Left ventricle myocardium (tissue), 1 donor: ENCODE measurements around a stretch of chr16.

DNA sequence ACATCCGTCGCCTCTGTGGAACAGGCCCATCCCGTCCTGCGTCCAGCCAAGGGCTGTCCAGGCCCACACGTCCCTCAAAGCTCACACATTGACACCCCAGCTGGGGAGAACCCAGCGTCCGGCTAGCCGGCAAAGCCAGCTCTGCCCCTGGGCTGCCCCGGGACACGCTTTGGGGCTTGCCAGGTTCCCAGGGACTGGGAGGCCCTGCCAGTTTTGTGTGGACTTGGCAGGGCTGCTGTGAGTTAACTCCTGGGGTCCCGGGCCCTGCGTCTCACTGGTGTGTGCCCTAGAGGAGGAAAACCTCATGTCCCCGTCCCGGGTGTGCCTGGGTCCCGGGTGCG, 6.3 kb downstream of the SOX8 start:
- PRO-cap: no peak

DNA sequence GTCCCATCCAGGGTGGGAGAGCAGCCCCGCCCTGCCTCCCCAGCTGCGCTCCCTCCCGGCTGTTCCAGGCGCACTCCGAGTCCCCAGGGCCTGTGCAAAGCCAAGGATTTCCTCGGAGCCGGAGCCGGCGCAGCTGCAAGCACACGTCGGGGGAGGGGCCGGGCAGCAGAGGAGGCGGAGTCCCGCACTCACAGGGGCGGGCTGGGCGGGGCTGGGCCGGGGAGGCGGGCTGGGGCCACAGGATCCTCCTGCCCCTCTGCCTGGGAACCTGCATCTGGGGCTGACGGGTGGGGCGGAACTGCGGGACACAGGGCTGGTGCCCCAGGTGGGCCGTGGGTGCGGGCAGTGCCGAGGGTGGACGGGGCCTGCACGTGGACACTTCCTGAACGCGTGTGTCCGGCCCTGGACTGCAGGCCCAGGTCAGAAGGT, 24.1 kb upstream of the SSTR5 start:
- PRO-cap: no peak

DNA sequence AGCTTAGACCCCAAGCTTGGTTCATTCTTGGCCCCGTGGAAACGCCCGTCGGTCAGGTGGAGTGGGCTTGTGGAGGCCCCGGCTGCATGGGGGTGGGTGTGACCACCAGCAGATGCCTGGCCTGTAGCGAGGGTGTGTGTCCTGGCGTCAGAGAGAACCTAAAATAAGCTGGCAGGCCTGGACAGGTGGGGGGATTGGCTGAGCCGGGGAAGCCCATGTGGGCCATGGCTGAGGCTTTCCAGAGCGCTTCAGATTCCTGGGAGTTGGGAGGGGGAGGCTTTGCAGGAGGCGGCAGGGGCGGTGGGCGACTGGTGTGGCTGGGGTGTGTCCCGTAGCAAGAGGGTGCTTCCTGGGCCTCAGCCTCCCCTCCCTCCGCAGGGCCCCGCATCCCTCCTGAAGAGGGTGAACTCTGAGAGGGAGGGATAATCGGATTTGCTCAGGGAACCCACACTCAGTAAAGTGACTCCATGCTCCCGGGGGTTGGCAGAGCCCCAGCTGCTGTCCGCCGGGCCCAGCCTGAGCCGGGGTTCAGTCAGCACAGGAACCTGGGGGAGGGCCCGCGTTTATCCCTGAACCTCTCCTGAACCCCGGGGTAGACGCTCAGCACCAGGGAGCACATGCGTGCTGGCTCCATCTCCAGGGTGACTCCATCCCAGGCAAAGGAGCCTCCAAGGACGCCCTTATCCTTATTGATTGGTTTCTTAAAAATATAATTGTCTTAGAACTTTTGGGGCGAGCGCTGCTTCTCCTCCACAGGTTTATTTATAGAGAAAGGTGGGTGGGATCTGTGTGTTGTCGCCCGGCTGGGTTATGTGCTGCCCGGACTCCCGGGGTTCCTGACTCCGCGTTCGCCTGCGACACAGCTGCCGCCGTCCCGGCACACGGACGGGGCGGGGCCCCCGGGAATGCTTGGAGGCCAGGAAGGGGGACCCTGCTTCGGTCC, 3.6 kb downstream of the CACNA1H start:
- PRO-cap: no peak

DNA sequence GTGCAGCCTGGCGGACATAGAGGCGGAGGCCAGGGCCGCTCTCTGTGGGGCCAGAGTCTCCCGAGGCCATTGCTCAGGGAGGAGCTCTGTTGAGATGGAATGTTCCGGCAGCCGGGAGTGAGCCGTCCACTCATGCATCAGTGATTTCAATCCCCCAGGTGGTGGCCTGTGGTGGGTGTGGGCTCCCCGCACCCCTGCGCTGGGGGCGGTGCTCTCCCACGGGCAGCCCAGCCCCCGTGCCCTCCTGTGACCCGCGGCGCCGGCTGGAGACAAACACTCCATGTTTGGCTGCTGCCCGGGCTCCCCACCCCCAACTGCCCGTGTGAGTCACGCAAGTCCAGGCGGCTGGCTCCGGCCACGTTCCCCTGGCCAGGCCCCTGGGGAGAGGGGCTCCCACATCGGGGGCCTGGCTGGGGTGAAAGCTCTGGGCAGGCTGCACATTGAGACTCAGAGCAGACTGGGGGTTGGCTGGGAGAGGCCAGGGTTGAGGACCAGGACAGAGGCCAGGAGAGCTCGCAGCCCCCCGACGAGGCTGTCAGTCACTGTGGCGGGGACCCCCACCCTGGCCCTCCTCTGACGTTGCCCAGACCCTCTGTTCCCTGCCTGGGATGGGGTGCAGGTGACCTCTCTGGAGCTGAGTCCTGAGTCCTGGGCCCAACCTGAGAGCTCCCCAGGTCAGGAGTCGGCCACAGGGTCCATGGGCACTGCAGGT, 29.5 kb downstream of the CACNA1H start:
- PRO-cap: unidirectional peak, plus-strand start at position 455 of the sequence

GRCh38 chr16:1223282-1223948, 1.7 kb downstream of the TPSG1 start:
- PRO-cap: no peak

DNA sequence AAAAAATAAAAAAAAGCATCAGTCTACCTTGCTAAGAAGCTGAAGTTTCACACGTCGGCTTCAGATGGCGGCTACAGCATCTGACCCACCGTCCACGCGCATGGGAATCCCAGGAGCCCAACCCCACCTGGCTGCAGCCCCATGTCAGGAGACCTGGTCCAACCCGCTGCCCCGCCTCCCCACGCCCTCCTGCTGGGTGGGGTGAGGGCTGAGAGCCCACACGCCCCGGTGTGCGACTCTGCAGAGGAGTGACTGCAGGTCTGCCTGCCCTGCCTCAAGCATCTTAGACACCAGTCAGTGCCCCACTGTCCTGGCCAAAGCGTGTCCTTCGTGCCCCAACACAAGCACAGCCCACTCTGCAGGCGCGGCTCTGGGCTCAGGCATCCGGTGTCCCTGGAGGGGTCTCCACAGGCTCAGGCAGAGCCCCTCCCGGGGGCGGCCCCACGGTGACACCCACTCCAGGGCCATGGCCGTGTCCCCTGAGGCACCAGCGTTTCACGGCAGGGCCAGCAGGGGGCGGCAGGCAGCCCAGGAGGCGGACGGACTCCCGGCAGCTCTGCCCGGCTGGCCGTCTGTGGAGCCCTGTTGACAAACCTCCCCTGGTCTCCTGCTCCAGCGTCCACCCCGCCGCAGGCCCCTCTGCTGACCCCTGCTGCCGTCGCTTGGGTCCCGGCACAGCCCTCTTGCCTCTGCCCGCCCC, 8.7 kb upstream of the UBE2I start:
- PRO-cap: no peak

- PRO-cap: unidirectional peak, plus-strand start at chr16:1343375
Observed at GRCh38 chr16:1343174-1343601, 8.5 kb downstream of the TSR3 start.

DNA sequence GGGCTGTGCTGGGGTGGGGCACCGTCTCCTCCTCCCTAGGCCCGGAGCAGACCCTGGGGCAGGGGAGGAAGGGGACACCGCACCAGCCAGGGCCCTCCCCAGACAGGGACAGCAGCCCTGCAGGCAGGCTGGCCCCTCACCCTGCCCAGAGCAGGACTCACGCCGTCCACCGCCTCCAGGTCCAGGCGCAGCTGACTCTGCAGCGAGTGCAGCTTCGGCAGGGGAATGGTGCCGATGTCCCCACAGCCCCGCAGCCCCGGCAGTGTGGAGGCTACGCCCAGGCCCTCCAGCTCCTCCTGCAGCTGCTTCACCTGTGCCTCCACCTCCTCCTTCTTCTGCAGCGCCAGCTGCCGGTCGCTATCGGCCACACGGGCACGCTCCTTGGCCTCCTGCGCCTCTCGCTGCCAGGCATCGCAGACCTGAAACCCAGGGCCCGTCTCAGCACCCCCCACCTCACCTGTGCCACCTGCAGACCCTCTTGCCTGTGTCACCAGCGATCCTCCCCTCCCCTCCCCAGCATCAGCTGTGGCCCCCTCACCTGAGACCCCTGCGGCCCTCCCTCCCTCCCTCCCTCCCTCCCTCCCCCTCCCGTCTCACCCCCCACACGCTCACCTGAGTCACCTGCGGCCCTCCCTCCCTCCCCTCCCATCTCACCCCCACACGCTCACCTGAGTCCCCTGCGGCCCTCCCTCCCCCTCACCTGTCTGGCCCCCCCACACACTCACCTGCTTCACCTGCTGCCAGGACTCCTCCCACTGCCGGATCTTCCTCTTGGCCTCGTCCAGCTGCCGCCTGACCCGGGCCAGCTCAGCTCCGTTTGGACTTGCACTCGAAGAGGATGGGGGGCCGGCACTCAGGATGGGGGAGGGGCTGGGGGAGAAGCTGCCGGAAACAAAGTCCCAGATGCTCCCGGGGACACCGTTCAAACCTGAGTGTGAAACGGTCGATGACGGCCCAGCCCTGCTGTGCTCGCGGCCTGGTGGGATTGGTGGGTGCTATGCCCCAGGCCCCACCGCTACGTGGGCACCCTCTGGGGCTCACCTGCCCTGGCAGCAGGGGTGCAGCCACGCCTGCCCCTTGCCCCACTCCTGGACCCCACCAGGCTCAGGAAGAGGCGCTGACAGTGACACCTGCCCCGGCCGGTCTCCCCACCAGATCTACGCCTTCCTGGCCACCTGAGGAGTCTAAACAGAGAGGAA, 15.6 kb downstream of the GNPTG start:
- PRO-cap: no peak

DNA sequence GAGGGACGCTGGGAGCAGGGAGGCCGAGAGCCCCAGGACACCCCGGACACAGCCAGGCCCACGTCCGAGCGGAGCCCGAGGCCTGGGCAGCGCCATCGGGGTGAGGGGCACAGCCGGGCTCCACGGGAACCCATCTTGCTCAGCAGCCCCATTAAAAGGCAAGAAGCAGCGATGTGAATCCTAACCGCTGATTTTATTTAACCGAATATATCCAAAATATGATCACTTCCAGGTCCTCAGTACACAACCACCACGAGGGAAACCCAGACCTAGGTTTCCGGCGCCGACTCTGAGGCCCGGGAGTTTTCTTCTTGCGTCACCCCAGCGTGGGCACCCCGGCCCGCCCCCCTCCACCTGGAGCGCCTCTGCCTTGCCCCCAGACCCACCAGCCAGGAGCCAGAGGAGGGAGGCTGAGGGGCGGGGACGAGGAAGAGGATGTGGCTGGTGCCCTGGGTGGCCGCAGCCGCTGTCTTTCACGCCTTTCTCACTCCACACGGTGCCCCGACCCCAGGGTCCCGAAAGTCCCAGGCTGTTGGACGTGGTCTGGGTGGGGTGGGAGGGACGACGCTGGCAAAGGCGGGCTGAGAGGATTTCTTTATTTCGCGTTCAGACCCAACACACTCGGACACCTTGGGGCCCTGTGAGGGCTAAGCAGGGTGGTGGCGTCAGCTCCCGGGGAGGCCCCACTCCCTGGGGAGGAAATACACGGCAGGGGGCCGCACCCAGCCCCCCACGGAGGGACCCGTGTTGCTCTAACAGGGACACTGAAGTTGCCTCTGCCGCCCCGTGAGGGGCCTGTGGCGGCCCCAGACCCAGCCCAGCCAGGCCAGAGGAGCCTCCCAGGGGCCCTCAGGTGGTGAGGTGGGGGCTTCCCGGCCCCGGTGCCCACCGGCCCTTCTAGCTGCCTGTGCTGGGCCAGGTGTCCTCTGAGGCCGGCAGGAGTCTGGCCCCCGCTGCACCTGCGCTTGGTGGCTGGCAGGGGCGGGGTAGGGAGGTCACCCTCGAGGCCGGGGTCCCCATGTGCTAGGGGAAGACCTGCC, 725 bp upstream of the CCDC154 start:
- PRO-cap: no peak

DNA sequence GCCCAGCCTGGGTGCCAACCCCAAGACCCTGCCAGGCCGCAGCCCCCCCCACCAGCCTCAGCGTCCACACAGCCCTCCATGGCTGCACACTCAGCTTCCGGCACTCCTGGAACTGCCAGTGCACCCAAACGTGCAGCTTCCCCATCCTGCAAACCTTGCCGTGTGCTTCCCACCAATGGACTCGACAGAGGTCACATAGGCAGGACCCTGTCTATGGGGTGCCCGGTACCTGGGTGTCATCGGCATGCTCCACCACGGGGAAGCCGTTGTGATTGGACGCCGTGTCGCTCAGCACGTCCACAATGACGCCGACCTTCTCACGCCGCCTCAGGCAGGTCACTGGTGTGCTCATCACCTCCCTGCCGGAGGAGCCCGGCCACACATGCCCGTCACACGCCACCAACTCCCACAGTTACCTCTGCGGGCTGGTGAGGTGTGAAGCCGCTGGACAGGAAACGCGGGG, 3.8 kb upstream of the CCDC154 start:
- PRO-cap: no peak

- PRO-cap: no peak
Observed at GRCh38 chr16:1470847-1471871, 3.7 kb downstream of the CLCN7 start.

- PRO-cap: bidirectional peak, plus-strand start at chr16:1494998, minus-strand start at chr16:1494844
Observed at GRCh38 chr16:1494071-1495237, 1.3 kb downstream of the TELO2 start.

- PRO-cap: no peak
Observed at GRCh38 chr16:1495238-1495774, 2.1 kb downstream of the TELO2 start.

DNA sequence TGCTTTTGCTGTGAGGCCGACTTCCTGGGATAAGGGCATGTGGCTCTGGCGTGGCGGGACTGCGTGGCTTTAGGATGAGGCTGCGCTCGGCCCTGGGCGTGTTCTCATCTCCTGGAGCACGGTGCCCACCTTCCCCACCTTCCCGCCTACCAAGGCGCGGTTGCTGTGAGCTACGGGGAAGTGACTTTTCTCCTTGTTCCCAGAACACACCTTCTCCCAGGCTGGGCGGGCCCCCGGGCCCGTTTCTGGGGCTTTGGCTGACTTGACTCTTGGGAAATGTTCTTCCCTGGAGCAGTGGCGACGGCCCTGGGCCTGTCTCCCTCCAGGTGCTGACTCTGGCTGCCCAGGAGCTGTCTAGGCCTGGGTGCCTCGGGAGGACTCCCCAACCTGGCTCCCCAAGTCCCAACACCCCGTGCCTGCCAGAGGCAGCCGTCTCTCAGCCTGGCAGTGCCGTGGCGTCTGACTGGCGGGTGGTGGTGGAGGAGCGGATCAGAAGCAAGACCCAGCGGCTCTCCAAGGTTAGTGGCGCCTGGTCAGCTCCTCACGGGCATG, 12.0 kb downstream of the TELO2 start:
- PRO-cap: no peak

GRCh38 chr16:1646071-1646688, 31.9 kb upstream of the JPT2 start:
- PRO-cap: no peak

DNA sequence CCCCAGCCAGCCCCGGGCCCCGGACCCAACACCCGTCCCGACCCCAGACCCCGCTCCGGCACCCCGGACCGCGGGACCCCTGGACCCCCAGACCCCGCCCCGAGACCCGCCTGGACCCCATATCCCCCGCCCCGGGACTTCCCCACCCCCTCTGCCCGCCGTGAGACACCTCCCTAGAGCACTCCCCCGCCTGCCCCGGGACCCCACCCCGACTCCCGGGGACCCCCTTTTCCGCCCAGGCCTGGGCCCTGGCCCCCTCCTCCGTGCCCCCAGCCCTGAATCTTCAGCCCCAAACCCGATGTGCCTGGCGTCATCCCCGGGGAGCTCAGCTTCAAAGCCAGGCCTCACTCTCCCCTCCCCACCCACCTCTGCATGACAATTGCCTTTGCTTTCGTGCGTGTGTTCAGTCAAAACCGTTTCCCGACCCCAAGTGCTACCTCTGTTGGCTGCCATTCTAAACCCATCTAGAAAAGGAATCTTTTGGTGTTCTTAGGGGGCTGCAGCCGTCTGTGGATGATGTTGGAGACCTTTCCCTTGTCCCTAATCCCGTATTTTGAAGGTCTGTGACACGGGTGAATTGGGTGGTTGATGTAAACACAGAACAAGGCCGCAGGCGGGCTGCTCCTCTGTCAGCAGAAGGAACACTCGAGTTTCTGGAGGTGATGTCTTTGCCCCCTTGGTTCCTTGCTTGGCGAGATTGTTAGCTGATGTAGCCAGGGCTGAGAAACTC, 869 bp downstream of the MAPK8IP3 start:
- PRO-cap: no peak

DNA sequence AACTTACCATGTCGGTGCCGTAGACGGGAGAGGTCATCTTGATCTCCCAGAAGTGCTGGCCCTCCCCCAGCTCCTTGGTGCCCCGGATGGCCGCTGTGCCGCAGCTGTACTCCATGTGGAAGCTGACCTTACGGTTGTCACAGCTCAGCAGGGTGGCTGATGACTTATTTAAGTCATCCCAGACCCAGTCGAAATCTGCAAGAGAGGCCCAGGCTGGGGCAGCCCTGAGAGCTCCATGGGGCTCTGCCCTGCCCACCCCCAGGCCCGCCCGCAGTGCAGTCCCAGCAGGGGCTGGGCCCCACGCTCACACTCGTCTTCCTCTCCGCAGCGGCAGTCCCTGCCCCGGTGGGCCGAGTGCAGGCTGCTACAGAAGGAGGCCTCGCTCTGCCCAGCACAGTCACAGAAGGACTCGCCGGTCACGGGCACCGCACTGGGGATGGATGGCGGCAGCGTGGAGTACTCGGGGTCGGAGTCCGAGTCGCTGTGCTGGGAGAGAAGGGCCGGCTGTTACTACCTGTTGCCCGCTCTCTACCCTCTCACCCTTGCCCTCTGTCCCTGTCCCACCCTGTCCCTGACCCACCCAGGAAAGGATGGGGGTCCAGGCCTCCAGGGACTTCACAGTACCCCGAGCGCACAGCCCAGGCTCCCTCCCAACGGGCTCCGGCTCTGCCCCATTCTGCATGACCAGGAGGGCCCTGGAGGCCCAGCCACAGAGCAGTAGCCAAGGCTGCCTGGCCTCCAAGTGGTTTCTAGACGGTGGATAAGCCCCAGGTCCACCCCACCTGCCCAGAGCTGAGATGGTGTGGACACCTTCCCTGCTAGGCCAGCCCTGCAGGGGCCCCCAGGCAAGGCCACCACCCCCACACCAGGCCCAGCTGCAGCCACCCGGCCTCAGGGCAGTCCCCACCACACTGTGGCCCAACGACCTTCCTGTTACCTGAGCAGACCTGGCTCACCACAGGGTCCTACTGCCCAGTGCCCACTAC, 4.0 kb downstream of the SPSB3 start:
- PRO-cap: no peak

DNA sequence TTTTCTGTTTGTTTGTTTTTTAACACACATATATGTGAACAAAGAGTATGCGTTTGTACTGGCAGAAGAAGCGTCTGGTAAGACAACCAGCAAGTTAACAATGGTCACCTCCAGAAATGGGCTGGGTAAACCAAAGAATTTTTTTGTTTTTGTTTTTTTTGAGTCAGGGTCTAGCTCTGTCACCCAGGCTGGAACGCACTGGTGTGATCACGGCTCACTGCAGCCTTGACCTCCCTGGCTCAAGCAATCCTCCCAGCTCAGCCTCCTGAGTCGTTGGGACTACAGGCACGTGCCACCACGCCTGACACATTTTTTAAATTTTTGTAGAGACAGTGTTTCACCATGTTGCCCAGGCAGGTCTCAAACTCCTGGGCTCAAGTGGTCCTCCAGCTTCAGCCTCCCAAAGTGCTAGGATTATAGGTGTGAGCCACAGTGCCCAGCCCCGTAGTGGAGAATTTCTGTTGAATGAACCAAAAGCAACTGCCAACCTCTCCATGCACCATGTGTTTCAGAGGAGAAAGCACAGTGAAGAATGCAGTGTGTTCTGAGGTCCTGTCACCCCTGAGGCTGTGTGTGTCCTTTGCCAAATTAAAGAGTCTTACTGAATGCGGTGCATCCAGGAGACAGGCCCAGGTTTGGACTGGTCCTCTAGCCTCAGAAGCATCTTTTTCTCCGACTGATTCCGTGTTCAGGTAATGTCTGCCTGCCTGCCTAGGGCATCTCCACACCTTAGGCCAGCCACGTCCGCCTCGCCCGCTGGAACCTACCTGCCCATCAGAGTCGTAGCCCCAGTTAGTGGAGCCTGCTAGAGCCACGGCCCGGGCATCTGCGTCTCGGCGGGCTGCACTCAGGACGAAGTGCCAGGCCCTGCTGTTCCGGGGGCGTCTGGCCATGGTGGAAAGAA, 1.5 kb downstream of the SPSB3 start:
- PRO-cap: no peak

DNA sequence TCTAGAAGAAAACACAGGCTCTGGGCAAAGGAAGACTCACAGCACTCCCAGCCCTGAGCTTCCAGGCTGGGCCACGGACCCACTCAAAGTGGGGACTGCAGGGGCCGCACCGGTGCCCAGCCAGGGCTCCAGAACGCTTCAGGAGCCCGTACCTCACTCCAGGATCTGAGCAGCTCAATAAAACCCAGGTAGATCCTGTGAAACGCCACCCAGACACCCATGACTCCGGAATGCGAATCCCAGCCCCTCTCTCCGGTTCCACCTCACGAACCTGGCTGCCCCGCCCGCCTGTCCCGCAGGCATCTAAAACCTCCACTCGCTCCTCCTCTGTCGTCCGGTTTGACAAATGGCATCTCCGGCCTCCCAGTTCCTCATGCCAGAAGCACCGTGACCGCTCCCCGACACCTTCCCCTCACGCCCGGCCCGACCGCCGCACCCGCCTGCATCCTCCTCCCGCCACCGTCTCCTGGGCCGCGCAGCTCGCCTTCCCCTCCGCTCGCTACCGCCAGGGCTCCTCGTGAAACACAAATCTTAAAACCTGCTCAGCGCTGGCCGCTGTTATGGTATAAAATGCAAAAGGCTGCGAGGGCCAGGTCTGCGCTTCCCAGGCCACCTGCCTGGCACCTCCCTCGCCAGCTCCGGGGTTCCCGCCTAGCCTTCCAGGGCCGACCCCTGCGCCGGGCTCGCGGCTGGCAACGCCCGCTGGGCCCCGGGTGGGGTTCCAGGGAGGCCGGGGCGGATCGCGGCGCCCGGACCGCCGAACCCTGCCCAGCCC, 689 bp downstream of the SPSB3 start:
- PRO-cap: no peak

DNA sequence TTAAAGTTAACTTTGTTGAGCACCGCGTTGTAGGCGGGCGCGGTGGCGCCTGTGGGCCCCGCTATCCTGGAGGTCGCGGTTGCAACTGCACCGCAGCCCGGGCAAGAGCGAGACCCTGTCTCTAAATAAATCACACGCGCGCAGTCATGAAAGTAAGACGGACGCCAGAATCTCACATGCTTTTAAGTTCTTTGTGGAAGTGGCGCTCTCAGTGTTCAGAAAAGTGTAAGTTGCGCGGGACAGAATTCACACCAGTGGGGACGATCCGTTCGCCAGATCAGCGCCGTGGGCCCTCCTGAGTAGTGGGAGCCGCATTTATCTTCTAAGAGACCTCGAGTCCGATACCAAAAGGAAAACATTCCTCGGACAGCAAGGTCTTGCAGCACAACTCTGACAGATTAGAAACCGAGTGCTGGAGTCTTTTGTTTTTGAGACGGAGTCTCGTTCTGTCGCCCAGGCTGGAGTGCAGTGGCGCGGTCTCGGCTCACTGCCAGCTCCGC, 572 bp downstream of the NUBP2 start:
- PRO-cap: no peak